HT1080 (cell line): ENCODE measurements around the genes NBPF15 and GPR89A.

RAMPAGE:
- cytosol, long total RNA, result no peak
- long total RNA, result no peak
- nucleus, long total RNA, result no peak
Observed at GRCh38 chr1:120415421-120416064, 708 bp downstream of the NBPF8 start.

DNA sequence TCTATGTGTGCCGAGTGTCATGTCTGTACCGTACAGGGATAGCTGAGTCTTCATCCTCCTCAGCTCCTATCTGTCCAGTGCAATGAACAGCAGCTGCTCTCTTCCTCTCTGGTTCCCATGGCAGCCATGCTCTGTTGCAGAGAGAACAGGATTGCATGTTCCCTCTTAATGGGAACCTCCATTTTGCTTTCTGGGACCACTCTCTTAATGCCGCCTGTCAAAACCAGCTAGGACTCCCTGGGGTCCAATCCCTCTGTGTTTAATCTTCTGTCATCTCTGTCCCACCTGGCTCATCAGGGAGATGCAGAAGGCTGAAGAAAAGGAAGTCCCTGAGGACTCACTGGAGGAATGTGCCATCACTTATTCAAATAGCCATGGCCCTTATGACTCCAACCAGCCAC lies 38.8 kb downstream of the NBPF8 start:
RAMPAGE:
- cytosol, long total RNA, result no peak
- long total RNA, result no peak
- nucleus, long total RNA, result no peak

DNA sequence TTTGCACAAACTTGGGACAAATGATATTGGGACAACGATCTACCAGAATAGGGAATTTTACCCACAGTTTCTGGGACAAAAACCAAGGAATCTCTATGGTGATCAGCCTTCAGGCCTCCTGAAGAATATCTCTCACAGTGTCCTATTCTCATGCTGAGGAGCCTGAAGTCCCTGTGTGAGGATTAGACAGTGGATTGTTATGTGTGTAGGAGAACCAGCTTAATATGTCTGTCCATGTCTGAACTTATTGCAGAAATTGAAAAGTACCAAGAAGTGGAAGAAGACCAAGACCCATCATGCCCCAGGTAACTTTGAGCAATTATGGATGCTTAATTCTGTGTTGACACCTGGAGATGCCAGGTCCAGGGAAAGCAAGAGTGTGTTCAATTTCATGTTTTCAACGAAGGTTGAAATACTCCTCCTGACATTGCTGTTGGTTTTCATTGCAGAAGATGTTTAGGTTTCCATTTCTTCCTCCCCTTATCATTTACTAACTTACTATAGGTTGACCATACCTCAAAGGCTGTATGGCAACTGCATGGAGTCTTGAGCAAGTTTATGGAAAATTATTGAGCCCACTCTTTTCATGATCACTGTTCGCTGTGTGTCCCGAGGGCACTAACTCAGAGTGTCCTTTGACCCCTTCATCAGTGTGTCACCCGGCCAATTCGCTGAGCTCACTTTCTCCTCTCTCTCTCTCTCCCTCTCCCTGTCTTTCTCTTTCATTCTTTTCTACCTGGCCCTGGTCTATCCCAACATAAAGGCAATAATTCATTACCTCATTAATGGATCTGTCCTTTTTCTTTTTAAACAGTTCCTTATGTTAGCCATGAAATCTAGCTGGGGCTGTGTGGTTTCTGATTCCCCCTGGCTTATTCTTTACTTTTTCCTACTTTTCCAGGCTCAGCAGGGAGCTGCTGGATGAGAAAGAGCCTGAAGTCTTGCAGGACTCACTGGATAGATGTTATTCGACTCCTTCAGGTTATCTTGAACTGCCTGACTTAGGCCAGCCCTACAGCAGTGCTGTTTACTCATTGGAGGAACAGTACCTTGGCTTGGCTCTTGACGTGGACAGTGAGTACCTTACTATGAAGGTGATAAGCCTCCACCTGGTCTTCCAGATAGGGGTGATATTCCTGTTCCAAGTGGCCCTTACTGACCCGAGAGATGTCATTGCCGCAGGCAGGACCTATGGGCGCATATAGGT lies 47.5 kb downstream of the NBPF8 start:
RAMPAGE:
- cytosol, long total RNA, result no peak
- long total RNA, result no peak
- nucleus, long total RNA, result no peak

RAMPAGE:
- cytosol, long total RNA, result no peak
- long total RNA, result no peak
- nucleus, long total RNA, result no peak
Observed at GRCh38 chr1:120561811-120562182, 147.0 kb downstream of the NBPF8 start.

GRCh38 chr1:120620426-120620845 lies 103.3 kb upstream of the NOTCH2NLR start:
RAMPAGE:
- cytosol, long total RNA, result no peak
- long total RNA, result no peak
- nucleus, long total RNA, result no peak

RAMPAGE:
- cytosol, long total RNA, result no peak
- long total RNA, result no peak
- nucleus, long total RNA, result no peak
Observed at GRCh38 chr1:121051921-121052376, 132.2 kb downstream of the FAM72B start.

DNA sequence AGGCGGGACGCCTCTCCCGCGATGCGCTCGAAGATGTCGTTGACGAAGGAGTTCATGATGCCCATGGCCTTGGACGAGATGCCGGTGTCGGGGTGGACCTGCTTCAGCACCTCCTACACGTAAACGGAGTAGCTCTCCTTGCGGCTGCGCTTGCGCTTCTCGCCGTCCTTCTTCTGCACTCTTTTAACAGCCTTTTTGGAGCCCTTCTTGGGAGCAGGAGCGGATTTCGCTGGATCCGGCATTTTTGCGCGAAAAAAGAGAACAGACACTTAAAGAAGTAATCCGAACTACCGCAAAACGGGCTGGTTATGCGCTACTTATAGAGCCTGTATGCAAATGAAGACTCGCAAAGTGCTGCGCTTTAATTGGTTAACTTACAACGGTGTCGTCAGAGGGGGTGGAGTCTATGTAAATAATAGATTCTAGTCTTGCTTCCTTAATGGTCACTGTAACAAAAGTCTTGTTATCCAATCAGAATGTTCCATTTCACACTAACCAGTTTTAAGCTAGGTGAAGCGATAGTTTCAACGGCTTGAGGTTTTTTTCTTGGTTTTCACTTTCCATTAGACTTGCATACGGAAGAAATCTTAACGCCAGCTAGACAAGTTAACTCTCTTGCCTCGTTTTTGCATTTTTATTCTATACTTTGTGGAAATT lies 67.0 kb downstream of the FAM72B start:
RAMPAGE:
- cytosol, long total RNA, result no peak
- long total RNA, result no peak
- nucleus, long total RNA, result no peak

GRCh38 chr1:121511300-121512534 lies 326.9 kb downstream of the SRGAP2C start:
RAMPAGE:
- cytosol, long total RNA, result no peak
- long total RNA, result no peak
- nucleus, long total RNA, result no peak

RAMPAGE:
- cytosol, long total RNA, result no peak
- long total RNA, result no peak
- nucleus, long total RNA, result no peak
Observed at GRCh38 chr1:143691295-143691705, 214.5 kb downstream of the H3-7 start.

DNA sequence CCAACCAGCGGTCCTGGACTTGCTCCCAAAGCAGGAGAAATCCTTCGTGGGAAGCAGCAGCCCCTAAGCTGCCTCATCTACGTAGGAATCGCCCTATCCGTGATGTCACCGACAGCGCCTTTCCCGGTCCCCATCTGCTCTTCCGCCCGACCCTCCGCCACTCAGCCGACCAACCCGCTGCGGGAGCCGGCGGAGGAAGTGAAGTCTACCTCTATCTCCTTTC lies 206.1 kb downstream of the H3-7 start:
RAMPAGE:
- cytosol, long total RNA, result no peak
- long total RNA, result no peak
- nucleus, long total RNA, result no peak

DNA sequence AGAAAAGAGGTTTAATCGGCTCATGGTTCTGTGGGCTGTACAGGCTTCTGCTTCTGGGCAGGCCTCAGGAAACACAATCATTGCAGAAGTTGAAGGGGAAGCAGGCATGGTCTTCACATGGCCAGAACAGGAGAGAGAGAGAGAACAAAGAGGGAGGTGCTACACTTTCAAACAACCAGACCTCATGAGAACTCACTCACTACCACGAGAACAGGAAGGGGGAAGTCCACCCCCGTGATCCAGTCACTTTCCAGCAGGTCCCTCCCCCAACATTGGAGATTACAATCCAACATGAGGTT lies 156.9 kb downstream of the H3-7 start:
RAMPAGE:
- cytosol, long total RNA, result no peak
- long total RNA, result no peak
- nucleus, long total RNA, result no peak

RAMPAGE:
- cytosol, long total RNA, result no peak
- long total RNA, result no peak
- nucleus, long total RNA, result no peak
Observed at GRCh38 chr1:144427495-144428372, 33.7 kb downstream of the NBPF15 start.

DNA sequence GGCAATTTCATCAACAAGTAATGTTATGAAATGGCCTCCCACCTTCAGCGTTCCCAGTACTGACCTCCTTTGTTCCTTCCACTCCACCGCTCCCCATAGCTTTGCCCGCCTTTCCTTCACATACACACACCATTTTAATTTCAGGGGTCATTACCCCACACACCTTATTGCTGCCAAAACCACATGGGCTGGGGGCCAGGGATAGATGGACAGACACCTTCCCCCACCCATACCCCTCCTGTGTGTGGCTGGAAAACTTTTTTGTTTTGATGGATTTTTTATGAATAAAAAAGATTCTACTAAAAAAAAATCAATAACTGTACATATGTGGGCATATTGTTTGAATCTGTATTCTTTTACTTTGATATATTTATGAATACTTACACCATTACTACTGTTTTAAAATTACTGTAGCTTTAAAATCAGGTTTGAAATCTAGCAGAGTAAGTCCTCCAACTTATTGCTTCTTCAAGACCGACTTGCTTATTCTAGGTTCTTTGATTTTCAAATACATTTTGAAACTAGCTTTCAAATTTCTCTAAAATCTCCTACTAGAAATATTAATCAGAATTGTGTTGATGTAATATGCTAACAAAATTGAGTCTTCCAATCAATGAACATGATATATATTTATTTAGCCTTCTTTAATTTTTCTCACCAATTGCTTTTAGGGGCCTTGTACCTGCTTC lies 18.4 kb downstream of the NBPF15 start:
RAMPAGE:
- cytosol, long total RNA, result no peak
- long total RNA, result no peak
- nucleus, long total RNA, result no peak

GRCh38 chr1:144460694-144460973 lies 835 bp downstream of the NBPF15 start:
RAMPAGE:
- cytosol, long total RNA, result no peak
- long total RNA, result no peak
- nucleus, long total RNA, result no peak

RAMPAGE:
- cytosol, long total RNA, result no peak
- long total RNA, result no peak
- nucleus, long total RNA, result no peak
Observed at GRCh38 chr1:144460974-144461969, at the start of gene NBPF15. Gene NBPF15 (minus strand): TSS chr1:144461669.

DNA sequence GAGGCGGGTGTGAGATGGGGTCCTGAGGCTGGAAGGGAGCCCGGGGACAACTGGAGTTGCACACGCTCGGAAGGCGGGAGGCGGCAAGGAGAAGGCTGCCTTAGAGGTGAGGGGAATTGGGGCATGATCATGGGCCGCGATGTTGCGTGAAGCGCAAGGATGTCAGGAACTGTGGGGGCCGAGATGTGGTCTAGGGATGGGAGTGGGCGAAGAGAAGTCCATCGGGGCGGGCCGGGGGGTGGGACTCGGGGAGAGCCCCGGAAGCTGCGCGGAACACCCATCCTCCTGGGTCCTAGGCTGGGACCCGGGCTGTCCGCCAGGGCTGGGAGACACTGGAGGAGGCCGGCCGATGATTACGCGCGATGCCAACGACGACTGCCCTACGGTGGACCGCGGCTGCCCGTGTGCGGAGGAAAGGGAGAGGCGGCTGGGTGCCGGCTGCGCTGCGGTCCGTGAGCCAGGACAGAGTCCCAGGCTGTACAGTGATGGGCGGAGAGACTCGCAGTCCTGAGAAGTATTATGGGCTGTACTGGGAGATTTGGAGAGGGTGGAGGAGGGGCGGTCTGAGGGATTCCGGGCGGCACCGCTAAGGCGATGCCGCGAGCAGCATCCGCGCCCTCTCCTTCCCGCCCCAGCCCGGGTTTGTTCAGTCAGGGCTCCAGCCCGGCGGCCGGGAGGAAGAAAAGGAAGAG lies 466 bp downstream of the SRGAP2B start:
RAMPAGE:
- cytosol, long total RNA, result no peak
- long total RNA, result no peak
- nucleus, long total RNA, result no peak

DNA sequence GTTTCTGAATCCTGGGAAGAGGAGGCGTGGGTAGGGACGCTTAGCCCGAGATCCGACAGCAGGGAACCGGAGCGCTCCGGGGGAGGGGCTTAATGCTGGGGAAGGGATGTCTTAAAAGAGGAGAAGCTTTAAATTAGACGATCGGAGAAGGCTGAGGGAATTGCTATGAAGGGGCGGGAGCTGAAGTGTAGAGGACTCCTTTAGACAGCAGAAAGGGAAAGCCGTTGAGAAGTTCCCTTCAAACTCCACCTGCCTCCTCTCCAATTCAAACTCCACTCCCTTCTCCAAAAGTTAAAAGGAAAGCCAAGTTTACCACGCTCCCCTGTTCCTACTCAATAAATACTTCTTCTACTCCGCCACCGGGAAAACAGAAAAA lies 542 bp downstream of the FAM72D start:
RAMPAGE:
- cytosol, long total RNA, result no peak
- long total RNA, result no peak
- nucleus, long total RNA, result no peak

RAMPAGE:
- cytosol, long total RNA, result start-site peak on the plus strand at chr1:145608016-145608045, 34 and 43 reads in 2 replicates
- long total RNA, result start-site peak on the plus strand at chr1:145608017-145608059, 22 reads
- nucleus, long total RNA, result no peak
Observed at GRCh38 chr1:145607581-145608818, at the start of gene GPR89A. Gene GPR89A (plus strand): TSS chr1:145607988.

RAMPAGE:
- cytosol, long total RNA, result no peak
- long total RNA, result no peak
- nucleus, long total RNA, result no peak
Observed at GRCh38 chr1:145711061-145712006, 4.2 kb upstream of the PDZK1 start.

DNA sequence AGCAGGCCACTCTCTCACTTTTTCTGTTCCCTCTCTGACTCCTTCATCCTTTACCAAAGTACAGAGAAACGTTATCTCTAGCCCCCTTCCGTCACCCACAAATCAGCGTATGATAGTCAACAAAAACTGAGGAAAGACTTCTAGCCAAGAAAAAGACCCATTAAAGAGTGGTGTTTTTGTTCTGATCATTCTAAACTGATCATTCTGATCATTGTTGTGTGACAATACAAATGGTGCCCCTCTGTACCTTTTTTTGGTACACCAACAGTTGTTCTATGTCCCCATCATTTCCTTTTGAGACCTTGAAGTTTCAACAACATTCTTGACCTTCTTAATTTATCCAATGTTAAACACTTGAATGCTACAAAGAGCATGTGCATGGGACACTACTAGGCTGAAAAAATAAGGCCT lies 25.2 kb downstream of the CD160 start:
RAMPAGE:
- cytosol, long total RNA, result no peak
- long total RNA, result no peak
- nucleus, long total RNA, result no peak